ENCODE measurements around a stretch of chr12.

DNA sequence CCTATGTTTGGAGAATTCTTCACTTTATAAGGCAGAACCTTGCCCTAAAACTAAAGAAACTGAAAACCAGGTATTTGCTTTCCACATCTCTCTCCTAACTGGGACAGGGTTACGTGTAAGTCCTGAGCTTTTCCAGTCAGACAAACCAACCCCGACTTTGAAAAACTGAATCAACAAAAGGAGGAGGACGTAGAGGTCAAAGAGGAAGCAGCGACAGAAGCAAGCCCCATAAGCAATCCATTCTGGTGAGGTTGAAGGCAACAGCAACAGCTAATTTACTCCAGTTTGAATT is 47.2 kb downstream of the LRP6 start:
- RRBS = no CpG with 5 or more reads among the region's 4 CpGs

GRCh38 chr12:12293886-12295037 is 27.4 kb upstream of the LRP6 start:
- RRBS = no CpG with 5 or more reads among the region's 11 CpGs

DNA sequence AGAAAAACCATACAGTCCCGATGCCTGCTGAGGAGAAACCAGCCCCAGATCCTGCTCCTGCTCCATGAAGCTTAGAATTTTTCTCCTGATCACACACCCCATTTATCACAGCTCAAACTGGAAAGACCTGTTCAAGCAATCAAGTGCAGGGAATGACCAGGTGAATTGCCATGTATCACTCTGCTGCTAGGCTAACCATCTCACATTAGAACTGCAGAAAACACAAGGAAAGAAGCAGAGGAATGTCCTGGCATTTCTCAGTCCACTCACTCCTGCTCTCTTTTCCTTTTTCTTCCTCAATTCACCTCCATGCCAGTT is 18.1 kb downstream of the MANSC1 start:
- RRBS = no CpG with 5 or more reads among the region's 1 CpG

- RRBS = no CpG with 5 or more reads among the region's 2 CpGs
Observed at GRCh38 chr12:12399816-12400193, 42.9 kb downstream of the BORCS5 start.

- RRBS = no CpG with 5 or more reads among the region's 2 CpGs
Observed at GRCh38 chr12:12400194-12400540, 43.3 kb downstream of the BORCS5 start.

DNA sequence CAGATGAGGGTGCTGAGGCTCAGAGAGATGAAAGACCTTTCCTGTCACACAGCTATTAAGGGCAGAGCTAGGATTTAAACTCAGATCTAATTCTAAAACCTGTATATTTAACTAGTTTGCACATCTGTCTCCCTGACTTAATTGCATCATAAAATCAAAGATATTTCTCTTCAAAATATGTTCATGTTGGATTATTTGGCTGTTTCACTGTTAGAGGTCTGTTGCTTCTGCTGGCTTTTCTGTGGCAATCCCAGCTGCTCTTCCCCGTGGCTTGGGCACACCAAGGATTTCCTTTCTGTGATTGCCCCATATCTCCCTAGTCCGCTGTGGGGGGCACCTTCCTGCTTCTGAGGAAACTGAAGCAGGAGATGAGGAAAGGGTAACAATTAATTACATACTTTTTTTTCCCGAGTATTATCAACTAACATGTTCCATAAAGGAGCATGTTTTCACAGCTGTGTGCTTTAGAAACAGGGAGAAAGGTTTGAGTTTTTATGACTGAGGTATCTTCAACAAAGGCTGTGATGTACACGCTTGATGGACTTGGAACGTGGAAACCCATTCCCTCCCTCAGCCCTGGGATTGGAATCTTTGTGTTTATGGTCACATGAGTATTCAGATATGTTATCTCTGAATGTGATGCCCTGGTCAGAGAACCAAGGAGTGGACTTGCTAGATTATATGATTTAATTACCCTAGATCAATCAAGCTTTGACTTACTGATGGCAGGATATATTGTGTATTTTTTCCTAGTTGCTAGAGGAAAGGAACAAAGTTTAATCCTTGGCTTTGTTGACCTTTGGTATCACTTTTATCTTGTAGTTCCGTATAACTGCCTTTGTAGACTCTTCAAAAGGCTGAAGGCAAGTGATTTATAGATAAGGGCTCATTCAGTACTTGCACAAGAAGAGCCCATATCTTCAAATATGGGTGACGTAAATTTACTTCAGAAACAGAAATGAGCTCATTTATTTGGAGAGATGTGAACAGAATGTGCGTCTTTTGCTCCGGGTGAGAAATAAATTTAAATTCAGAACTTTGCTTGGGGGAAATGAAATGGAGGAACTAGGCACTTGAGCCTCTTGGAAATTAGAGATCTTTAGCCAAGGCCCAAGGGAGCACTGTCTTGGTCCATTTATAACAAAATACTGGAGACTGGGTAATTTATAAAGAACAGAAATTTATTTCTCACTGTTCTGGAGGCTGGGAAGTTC is 46.7 kb downstream of the BORCS5 start:
- RRBS = no CpG with 5 or more reads among the region's 9 CpGs

- RRBS = 100% methylated on average over 1 of the region's 16 CpGs
Observed at GRCh38 chr12:12465968-12466878, 96.4 kb downstream of the DUSP16 start.

GRCh38 chr12:12474326-12475449 is 88.0 kb downstream of the DUSP16 start:
- RRBS = no CpG with 5 or more reads among the region's 17 CpGs

GRCh38 chr12:12502734-12503253 is 59.9 kb downstream of the DUSP16 start:
- RRBS = no CpG with 5 or more reads among the region's 7 CpGs

- RRBS = no CpG with 5 or more reads among the region's 7 CpGs
Observed at GRCh38 chr12:12506427-12507036, 56.1 kb downstream of the DUSP16 start.

DNA sequence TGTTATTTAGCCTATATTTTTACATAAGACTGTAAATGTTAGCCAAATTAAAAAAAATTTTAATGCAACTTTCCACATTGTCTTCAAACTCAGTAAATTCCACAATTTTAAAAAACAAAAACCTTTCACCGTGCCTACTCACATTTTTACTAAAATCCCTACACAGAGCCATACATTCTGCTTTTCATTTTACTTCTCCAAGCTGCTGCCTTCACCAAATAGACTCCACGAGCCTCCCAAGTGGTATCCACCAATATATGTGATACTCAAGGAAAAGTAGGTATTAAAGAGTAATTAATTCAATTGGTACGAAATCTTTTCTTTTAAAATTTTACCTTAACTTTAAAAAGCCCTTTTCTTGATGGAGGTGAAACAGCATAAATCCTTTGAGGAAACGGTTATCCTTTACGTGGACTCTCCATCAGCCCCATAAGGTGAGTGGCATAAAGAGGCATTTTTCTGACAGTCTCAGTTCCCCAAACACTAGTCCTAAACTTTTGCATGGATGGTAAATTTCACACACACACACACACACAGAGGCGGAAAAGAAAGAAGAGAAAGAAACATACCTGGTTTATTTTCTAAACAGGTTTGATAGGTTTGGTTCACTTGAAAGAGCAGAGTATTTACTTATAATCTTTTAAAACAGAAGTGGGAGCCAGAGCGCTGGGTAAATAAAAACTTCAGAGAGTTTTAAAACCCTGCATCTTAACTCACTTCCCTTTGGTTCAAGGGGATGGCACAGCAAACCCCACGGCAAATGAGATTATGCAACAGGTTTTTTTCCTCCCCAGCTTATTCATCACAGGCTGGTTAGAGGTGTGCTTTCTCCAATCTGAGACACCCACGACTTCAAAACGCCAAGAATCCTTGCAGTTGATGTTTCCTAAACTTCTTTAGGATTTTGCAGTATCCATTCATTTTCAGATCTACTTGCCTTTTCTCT is 2.0 kb downstream of the DUSP16 start:
- RRBS = no CpG with 5 or more reads among the region's 10 CpGs

- RRBS = no CpG with 5 or more reads among the region's 4 CpGs
Observed at GRCh38 chr12:12685191-12685767, 10.7 kb downstream of the GPR19 start.

- RRBS = no CpG with 5 or more reads among the region's 7 CpGs
Observed at GRCh38 chr12:12716250-12716623, 931 bp upstream of the CDKN1B start.

DNA sequence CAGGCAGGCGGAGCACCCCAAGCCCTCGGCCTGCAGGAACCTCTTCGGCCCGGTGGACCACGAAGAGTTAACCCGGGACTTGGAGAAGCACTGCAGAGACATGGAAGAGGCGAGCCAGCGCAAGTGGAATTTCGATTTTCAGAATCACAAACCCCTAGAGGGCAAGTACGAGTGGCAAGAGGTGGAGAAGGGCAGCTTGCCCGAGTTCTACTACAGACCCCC is 636 bp downstream of the CDKN1B start:
- RRBS = no CpG with 5 or more reads among the region's 11 CpGs

DNA sequence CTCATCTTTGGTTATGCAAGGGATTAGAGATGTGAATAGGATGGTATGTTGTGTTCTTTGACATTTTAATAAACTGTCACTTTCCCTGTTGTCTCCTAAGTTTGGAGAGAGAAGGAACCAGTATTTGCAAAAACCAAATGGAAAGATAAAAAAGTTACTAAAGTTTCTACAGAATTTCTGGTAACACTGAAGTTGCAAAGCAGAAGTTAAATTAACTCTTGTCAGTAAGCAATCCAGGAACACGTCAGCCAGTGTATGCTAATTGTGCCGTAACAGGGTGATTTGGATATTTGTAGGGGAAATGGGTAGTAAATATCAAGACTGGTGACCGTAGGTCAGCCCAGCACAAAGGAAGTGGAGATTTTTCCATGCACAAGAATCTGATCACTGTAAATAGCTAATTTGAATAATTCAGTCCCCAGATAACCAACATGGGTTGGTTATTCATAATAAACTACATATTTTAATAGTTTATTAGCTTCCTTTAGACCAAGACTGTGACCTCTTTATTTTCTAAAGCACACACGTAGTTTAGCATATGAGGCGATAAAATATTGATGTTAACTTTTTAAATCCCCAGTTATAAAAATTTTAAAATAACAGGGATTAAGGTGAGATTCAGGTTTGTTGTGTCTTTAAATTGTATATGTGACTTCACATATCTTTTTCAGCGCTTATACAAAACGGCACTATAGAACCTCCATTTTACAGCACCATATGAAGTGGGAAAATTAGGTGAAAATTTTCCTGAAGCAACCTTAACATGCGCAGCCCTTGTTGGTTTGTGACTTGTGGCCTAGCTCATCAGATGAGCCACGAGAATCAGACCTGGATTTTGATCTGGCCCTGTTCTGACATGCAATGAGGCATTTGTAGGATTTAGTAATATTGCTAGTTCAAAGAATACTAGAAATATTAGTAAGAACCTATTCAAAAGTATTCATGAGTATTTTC is 2.5 kb downstream of the CDKN1B start:
- RRBS = no CpG with 5 or more reads among the region's 9 CpGs

- RRBS = no CpG with 5 or more reads among the region's 6 CpGs
Observed at GRCh38 chr12:12835363-12836007, 22.3 kb downstream of the DDX47 start.

GRCh38 chr12:12876934-12877728 is 14.2 kb upstream of the GPRC5A start:
- RRBS = no CpG with 5 or more reads among the region's 9 CpGs

DNA sequence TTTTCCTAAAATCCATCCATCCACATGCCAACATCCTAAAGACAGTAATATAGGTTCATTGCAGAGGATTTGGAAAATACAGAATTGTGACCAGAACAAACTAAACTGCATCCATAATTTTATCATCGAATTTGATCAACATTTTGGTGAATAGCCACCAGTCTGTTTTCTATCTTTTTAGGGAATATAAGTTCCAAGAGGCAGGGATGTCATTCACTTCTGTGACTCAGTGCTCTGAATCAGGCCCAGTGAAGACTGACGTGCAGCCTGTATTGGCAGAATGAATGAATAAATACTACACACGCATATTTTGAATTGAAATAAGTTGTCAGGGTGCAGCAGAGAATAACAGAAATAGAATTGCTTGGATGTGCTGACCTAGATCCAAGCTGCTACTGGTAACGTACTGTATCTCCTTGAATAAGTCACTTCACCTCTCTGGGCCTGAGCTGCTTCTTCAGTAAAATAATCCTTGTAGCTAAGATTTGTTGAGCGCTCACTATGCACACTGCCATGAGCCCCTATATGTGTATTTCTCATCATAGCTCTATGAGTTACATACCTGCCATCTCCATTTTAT is 1.2 kb upstream of the EMP1 start:
- RRBS = no CpG with 5 or more reads among the region's 5 CpGs

- RRBS = no CpG with 5 or more reads among the region's 4 CpGs
Observed at GRCh38 chr12:13251541-13251796, 54.9 kb downstream of the EMP1 start.

DNA sequence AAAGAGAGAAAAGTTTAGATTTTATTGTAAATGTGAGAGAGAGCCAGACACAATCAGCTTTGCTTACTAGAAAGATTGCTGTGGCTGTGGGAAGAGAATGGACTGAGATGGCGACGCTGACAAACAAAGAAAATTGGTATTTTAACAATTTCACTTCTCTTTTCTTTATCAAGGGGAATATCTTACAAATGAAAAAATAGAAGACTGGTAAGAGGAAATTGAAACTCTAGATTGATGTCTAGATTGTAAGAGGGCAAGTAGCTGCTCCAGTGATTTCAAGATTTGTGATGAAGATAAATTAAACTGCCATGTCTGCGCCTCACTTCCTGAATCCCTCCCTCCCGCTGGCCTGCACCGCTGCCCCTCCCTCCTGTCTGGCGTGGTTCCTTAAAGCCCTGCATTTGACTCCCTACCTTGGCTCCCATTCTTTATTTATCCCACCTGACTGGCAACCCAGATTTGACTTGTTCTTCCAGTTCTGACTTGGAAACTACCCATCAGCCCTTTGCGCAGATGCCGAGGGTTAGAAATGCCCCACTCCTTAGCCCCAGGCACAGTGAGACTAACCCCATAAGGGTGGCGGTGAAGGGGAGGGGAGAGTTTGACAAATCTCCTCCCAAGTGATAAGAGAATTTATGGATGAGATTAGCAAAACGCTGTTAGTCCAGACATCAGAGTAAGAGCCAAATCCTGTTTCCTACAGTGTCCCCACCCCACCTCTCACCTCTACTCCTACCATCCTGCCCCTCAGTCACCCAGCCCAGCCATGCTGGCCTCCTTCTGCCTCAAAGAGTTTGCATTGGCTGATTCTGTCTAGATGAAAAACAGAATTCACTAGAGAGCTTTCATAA is 125.3 kb upstream of the ATF7IP start:
- RRBS = no CpG with 5 or more reads among the region's 10 CpGs